Measurements from ENCODE around the gene ST6GALNAC6.

DNA sequence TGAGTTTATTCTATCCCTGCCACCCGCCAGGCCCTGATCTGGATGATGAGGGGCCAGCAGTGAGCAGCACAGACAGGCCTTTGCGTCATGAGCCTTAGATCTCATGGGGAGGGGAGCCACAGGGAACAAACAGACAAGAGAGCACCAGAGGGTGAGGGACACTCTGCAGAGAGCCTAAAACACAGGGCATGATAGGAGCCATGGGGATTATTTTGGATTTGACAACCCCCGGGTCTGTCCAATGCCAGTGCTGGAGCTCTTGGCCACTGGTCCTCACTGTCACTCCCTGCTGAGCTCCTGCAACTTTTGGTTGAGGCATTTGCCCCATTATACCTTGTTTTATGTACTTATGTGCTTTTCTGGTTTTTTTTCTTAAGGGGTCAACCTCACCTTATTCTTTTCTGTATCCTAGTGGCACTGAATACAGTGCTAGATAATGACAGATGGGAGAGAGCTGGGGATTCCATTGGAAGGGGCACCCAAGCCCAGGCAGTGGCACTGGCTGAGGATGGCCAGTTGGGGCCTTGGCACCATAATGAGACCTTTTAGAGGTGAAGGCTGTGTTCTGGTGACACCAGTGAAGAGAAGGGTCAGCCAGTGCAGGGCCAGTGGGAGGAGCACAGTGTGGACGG lies 33.9 kb upstream of the SLC2A8 start:
- PRO-cap: no peak

DNA sequence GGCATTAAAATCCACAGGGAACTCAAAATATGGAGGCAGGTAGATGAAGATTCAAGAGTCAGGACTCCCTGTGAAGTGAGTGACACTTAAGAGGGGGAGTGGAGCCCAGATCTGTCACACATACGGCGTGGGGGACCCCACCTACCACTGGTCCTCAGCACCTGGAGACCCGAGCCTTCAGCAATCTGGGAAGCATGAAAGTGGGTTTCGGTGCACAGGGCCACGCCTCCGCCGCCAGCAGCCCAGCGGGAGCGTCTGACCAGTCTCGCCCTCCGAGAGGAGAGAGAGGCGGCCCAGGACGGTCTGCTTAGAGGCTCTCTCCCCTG lies 718 bp upstream of the SLC2A8 start:
- PRO-cap: no peak

GRCh38 chr9:127510127-127510436 lies 58.8 kb downstream of the LRSAM1 start:
- PRO-cap: no peak

- PRO-cap: no peak
Observed at GRCh38 chr9:127539571-127540017, 29.3 kb downstream of the NIBAN2 start.

DNA sequence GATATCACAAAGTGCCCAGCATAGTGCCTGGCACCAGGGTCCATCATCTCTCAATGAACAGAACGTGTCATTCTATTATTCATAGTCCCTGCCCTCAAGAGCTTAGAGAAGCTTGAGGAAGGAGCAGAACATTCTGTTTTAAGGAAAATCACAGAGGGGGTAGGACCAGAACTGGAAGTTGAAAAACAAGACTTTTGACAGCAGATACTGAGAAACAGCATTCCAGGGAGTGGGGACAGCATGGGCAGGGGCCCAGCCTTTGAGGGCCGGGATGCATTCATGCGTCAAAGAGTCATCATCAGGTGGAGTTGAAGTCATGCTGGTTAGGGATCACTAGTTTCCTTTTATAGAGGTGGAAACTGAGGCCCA lies 1.6 kb upstream of the NIBAN2 start:
- PRO-cap: no peak

- PRO-cap: bidirectional peak, plus-strand start at chr9:127699563, minus-strand start at chr9:127699413
Observed at GRCh38 chr9:127699036-127699705, 7.6 kb upstream of the CFAP157 start.

- PRO-cap: no peak
Observed at GRCh38 chr9:127735896-127736215, 762 bp upstream of the TOR2A start.

DNA sequence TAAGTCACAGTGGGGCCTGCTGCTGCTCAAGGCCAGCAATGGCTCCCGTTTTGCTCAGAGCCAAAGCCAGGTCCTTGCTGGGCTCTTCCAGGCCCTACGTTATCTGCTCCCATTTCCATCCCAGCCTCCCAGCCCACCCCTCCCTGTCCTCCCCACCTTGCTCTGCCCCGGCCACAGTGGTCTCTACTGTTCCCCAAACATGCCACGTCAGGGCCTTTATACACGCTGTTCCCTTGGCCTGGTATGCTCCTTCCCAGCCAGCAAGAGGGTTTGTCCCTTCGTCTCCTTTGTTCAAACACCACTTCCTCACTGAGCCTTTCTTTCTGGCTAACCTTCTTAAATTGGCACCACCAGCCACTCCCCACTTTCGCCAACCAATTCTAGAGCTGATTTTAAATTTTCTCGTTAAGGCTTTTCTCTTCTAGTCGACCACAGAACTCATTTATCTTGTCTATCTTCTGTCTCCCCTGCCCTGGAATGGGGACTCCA lies 9.8 kb downstream of the SH2D3C start:
- PRO-cap: no peak

DNA sequence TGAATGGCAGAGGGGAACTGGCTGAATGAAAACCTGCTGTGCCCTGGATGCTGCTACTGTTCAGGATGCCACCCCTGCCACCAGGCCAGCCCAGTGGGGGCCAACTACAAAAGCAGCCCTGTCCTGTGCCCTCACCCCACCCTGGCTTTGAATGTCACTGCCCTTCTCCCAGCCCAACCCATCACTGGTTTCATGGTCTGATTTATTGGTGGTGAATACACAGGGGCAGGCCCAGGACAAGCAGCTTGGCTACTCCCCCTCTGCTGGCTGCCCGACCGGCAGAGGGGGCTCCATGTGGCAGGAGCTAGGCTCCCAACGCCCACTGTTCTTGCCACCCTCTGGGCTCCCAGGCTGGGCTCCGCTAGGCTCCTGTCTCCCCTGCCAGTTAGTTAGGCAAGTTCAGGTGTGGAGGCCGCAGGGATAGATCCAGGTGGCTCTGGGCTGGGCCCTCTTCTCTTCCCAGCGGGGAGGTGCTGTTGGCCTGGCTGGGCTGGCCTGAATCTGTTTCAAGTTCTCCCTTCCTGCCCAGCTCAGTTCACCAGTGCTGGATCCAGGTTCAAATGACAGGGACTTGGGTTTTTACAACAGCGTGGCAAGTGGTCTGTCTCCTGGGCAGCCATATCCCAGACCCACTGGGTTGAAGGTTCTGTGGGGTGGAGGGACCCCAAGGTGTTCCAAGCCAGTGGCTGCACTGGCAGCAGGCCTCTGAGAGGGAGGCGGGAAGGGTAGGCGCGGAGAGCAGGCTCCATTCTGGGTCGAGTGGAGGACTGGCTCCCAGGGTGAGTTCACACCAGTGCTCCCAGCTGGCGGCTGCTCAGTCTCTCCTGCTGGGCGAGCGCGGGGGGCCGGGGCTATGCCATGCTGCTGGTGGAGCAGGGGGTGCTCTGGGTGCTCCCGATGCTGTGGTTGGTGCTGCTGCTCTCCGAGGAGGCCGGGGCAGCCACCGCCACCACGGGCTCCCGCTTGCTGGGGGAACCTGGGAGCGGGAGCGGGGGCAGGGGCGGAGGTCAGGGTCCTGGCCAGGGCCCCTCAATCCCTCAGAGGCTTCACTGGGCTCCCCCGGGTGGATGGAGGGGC lies 12.5 kb downstream of the FPGS start:
- PRO-cap: no peak

- PRO-cap: bidirectional peak, plus-strand start at chr9:127899806, minus-strand start at chr9:127899603
Observed at GRCh38 chr9:127899507-127900063, at the start of gene ST6GALNAC6. TSS of gene ST6GALNAC6 (minus strand) at chr9:127899603.

- PRO-cap: no peak
Observed at GRCh38 chr9:127904138-127904349, 4.6 kb upstream of the ST6GALNAC6 start.

- PRO-cap: no peak
Observed at GRCh38 chr9:127904350-127905240, 5.2 kb upstream of the ST6GALNAC6 start.

DNA sequence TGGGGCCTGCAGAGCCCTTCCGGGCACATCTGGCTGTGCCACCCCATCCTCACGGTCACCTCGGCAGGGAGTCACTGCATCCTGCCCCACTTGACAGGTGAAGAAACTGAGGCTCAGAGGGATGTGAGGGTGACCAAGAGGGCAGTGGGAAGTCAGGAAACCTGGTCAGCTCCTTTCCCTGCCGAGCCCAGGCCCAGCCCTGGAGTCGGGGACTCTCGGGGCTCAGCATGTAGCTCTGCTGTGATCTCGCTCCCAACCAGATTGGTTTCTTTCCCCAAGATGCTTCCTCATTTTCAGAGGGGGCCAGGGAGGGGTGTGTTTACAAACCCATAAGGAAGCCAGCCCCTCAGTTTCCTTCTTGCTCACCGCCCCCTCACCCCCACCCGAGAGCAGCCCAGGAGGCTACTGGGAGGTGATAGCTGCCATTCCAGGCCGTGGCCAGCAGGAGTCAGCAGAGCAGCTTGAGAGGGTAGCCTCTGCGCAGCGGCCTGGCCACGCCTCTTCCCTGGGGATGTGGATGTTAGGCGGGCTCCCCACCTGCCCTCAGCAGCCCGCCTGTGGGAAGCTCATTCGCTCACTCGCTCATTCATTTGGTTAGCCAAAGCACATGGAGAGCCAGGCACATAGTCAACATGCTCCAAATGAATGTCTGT lies 5.9 kb upstream of the DPM2 start:
- PRO-cap: no peak

- PRO-cap: no peak
Observed at GRCh38 chr9:127951898-127952591, 14.4 kb upstream of the DPM2 start.

- PRO-cap: no peak
Observed at GRCh38 chr9:127955175-127955841, 17.7 kb upstream of the DPM2 start.

- PRO-cap: no peak
Observed at GRCh38 chr9:127962970-127963270, 17.9 kb downstream of the EEIG1 start.

- PRO-cap: unidirectional peak, minus-strand start at chr9:127970516
Observed at GRCh38 chr9:127970371-127970842, 10.4 kb downstream of the EEIG1 start.

DNA sequence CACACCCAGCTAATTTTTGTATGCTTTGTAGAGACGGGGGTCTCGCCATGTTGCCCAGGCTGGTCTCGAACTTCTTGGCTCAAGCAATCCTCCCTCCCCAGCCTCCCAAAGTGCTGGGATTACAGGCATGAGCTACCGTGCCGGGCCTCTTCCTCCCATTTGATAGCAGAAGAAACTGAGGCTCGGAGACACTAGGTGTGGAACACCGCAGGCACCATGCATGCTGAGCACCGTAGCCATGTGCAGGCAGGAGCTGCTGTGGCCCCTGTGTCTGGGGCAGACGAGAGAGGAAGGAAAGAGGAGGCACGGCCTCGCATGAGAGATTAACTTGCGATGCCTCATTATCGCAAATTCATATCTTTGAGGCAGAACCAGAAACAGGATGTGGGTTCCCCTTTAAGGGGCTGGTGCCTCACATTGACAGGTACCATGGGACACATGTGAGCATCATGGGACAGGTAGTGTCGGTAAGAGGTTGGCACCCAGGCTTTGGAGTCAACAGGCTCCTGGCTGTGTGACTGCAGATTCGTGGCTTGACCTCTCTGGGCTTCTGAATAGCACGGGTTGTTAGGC lies 40.9 kb downstream of the NAIF1 start:
- PRO-cap: bidirectional peak, plus-strand start at position 447 of the sequence, minus-strand start at position 297 of the sequence

- PRO-cap: no peak
Observed at GRCh38 chr9:128060893-128061825, 6.0 kb downstream of the NAIF1 start.

DNA sequence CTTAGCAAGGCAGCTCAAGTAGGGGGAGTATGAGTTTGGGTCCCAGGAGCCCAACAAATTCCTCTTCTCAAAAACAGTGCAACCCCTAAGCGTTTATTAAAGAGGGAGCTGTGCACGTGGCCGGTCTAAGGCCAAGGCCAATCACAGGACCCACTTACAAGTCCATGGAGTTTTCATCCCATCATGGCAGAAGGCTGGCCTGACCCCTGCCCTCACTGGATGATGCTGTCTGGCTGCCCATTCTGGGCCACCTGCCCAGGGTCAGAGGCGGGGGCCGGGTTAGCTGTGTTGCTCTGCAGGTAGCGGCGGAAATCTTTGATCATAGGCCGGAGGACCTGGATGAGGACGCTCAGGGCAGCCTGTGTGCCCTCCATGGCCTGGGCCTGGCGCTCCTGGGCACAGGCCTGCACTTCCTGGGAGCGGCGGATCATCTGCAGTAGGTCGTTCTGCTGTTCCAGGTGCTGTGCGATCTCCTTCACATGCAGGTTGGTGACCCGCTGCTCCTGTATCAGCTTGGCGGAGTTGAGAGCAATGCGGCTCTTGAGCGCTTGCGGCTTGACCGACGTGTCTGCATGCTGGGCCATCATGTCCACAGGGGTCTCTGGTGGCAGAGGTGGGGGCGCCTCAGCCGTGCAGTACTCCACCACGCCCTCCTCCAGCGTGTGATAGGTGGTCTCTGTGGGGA lies 3.8 kb downstream of the NAIF1 start:
- PRO-cap: no peak

Data from natural killer cell (primary cell).